OCI-LY7 (cell line): ENCODE measurements around a stretch of chr1.

DNA sequence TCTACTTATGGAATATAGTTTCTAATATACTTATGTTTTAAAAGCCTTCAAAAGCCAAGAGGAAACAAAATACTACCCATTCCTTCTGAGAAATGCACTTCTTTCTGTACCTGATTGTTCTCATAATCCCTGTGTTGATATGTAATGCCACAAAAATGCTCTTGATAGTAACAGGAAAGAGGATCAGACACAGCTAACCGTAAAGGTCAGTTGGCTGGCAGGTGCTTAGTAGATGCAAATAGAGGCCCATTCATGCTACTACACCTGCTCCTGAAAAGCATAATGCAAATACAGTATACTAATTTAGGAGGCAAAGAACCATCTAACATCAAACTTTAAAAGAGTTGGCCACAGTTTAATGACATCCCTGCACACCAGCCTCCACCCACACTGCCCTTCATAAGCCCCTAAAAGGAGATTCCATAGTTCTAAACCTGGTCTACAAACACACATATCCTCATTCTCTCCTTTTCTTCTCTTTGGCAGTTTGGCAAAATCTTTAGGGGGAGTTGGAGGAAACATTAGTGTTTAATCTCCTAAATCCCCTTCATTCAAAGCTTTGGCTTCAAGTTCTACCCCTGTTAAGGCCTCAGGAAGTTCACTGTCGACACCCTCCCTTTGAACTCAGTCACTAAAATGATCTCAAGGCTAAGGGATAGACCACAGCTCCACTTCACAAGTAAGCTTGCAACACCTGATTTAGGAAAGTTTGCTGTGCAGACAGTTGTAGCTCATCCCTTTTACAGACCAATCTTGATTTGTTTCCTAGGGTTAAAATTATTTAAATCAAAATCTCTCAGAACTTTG is 2.9 kb upstream of the CD46 start:
- PRO-cap, result bidirectional peak, plus-strand start at position 331 of the sequence, minus-strand start at position 124 of the sequence; unidirectional peak, plus-strand start at position 601 of the sequence; bidirectional peak, plus-strand start at position 631 of the sequence, minus-strand start at position 633 of the sequence
- RAMPAGE, long total RNA, result start-site peak on the plus strand centred at position 348 of the sequence, 82 bp wide, 33 and 8 reads in 2 replicates; start-site peak on the plus strand centred at position 651 of the sequence, 102 bp wide, 16 and 6 reads in 2 replicates

DNA sequence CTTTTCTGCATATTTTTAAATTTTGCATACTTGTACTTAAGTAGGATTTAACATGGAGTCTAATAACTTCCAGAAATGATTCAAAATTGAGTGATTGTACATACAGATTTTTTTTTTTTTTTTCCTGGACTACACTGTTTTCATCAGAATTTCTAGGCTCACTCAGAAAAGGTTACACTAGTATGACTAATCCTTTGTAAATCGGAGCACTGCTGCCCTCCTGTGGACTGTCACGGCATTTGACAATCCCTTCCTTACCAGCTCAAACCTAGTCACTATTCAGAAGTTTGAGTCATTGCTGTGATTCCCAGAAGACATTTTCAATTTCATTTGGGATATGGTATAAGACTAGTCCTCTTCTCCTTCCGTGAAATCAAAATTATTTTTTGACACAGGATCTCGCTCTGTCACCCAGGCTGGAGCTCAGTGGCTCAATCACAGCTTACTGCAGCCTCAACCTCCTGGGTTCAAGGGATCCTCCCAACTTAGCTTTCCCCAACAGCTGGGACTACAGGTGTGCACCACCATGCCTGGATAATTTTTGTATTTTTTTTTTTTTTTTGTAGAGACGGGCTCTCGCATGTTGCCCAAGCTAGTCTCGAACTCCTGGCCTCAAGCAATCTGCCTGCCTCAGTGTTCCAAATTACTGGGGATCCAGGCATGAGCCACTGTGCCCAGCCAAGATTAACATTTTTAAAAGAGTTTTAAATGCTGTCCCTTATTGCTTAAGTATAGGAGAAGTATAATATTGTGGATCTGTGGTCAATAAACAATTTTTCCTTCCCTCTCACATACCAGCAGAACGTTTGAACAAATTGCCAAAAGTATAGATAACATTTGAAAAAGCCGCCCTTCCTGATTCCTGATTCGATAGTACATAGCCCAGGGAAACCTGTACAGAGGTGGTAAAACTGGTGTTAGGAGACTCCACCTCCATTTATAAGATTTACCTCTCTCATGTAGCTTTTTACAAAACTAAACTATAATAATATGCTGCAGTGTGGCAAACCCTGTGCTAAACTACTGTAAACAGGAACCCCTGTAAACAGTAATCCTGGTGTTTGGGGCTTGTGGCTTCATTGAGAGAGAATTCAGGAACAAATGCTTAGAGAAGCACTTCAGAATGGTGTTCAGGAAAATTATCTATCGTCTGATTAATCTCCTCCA is 45.8 kb downstream of the CD46 start:
- PRO-cap, result no peak
- RAMPAGE, long total RNA, result no peak

- PRO-cap, result no peak
- RAMPAGE, long total RNA, result no peak
These were observed 50.0 kb downstream of the CD46 start for GRCh38 chr1:207801387-207802643.

DNA sequence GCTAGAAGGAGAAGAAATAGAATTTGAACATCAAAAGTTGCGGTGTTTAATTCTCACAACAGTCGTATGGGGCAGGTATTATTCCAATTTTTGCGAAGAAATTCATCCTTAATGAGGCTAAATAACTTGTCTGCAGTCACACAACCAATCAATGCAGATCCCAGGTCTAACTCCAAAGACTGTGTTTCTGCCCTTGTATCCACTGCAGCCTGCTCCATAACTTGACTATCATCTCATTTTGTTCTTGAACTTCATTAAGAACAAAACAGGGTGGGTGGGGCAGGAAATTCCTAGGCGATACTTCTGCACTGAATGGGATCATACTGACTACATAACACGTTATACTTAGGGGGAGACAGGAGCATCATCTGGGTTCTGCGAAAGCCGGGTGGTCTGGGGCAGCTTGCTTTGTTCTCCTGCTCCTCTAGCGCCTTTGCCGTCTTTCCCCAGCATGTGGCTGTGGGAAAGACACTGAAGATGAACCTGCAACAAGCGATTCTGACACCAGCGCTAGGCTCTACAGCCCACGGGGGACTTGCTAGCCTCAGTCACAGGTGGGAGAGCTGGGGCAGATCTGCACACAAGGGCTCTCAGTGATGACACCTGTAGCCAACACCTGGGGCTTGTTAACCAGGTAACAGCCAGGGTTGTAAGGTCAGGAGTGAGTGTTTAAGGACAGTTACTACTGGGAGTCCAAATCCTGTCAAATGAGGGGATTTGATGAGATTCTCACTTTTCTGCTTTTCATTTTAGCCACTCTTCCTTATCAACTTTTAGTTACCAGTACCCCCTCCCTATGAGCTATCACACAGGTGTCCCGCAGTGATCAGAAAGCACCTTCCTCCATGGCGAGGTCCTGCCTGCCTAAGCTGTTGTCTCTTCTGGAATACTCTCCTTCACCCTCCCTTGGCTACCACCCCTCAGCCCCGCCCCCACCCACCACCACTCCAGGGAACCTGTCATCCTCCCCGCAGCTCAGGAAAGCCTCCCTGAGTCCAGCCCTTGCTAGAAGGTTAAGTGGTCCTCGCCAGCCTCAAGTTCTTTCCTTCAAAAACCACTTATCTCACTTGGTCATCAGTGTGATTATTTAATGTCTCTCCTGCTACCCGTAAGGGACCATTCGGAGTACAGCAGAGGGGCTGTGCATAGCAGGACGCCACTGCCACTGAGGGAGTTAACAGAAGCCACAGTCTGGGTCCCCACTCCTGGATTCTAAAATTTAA is 52.0 kb downstream of the CD46 start:
- PRO-cap, result no peak
- RAMPAGE, long total RNA, result no peak

DNA sequence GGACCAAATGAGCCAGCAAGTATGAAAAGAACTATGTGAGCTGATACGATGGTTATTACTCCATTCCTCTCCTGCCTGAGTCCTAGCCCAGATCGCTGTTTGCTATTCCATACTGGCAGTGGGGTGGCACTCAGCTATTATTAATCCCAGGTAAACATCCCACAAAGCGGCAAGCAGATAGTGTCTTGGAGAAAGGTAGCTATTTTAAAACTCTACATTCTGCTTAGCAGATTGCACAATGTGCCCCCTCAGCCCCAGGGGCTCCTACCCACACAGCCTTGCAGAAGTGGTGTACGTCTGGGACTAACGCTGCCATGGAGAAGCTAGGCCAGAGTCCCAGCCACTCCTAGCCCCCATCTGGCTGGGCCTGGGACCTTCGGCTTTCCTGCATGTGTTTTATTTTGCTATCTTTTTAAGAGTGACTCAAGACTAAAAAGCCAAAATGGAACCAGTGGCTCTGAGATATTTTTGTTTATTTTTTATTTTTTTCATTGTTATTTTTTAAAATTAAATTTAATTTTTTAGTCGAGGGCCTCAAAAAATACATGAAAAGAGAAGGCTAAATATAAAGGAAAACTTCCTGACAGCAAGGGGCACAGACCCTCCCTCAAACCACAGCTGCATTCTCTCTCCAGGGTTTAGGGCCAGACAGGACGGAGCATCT is 59.1 kb downstream of the CD46 start:
- PRO-cap, result no peak
- RAMPAGE, long total RNA, result no peak

GRCh38 chr1:207825679-207826290 is 73.9 kb downstream of the CD46 start:
- PRO-cap, result bidirectional peak, plus-strand start at chr1:207825963, minus-strand start at chr1:207825846
- RAMPAGE, long total RNA, result no peak

GRCh38 chr1:207958807-207960207 is 48.4 kb upstream of the CD34 start:
- PRO-cap, result no peak
- RAMPAGE, long total RNA, result no peak

DNA sequence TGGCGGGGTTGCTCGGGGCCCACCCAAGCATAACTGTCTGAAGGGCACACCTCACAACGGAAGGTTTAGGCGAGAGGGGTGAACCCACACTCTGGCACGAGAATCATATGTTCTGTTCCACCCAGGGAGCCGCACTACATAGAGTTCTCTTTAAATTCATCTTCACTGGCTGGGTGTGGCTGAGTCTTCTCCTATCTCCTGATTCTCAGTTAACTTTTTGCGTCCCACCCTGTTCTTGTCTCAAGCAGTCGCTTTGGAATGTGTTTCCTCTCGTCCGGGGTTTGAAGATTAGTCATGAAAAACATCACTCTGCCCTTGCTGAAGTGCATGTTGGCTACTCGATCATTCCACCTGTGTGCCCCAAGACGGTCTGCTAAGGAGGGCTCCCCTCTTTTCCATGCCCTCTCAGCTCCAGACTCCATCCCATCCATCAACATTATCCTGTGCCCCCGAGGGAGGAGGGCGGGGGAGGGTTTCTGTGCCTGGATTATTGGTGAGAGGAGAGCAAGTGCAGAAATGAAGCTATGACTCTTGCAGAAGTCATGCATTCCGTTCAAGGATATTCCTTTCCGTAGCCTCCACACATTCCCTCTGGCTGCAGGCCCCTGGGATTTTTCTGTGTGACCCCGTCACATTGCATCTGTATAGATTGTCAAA is 53.5 kb upstream of the CD34 start:
- PRO-cap, result no peak
- RAMPAGE, long total RNA, result no peak

DNA sequence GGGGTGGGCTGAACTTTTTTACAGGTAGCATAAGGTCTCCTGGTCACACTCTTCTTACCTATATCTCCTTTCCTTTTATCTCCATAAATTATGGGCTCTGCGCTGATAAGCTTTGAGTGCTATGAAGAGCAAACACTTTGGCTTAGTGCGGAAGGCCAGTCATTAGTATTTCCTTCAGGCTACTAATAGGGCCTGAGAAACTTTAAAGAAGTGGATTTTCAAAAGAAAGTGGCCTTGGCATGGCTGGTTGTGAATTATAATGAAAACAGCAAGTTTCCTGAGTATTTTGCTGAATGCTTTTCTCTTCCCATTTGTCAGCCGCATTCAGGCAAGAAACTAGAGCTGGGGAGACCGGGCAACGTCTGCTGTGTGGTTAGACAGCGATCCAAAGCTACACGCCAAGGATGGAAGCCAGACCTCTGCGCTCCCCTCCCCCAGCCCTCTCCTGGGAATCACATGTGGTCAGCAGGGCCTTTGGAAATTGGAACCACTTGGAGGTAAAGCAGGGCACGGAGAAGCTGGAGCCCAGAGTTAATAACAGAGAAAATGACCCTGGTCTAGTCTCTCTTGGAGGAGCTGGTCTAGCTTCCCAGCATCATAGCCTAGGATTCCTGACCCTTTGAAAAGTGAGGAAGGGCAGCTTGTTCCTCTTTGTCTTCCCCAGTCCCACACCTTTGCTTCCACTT is 114.1 kb upstream of the CD34 start:
- PRO-cap, result no peak
- RAMPAGE, long total RNA, result no peak

DNA sequence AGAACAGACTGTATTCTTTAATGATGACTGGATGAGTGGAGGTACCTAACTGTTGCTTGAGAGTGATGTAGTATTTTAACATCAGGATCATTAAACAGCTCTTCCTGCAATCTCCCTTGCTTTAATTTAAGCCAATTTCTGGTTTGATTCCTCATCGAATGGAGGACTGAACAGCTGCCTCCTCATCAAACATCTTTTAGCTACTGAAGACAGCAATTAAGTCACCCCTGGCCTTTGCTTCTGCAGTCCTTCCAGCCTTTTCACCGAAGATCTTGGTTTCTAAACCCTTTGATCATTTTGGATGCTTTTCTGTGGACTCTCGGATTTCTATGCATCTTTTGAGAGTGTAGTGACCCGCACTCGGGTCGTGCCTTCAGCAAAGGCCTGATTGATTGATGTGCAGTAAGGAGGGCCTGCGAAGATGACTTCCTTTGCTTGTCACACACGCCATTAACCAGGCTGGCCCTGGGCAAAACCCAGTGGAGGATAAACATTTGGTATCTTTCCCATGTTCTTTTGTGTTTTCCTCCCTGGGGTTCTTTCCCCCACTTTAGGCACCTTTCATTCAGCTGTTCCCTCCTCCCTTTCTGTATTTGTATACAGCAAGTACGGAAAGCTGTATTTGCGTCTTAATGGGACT is 157.4 kb upstream of the CD34 start:
- PRO-cap, result no peak
- RAMPAGE, long total RNA, result no peak

GRCh38 chr1:208153888-208154425 is 90.2 kb downstream of the PLXNA2 start:
- PRO-cap, result no peak
- RAMPAGE, long total RNA, result no peak

GRCh38 chr1:208158731-208159116 is 85.5 kb downstream of the PLXNA2 start:
- PRO-cap, result no peak
- RAMPAGE, long total RNA, result no peak

GRCh38 chr1:208206315-208206960 is 37.7 kb downstream of the PLXNA2 start:
- PRO-cap, result no peak
- RAMPAGE, long total RNA, result no peak

DNA sequence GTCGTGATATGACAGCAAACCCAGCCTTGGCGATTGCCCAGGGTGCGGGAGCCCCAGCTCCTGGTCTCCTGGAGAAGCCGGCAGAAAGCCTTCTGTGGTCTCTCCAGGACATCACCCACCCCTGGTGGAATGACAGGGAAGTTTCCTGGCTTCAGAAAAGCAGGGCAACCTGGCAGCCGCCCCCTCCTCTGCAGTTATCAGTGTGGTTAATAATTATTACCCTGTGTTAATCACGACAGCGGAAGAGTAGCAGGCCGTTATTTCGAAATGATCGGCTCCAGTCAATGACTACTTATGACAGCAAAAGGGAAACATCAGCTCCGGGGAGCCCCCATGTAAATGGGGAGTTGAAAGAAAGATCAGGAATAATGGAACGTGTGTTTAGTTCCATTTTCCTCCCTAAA is 8.3 kb upstream of the PLXNA2 start:
- PRO-cap, result no peak
- RAMPAGE, long total RNA, result no peak

- PRO-cap, result no peak
- RAMPAGE, long total RNA, result no peak
These were observed 65.6 kb upstream of the PLXNA2 start for GRCh38 chr1:208309698-208310217.

GRCh38 chr1:209398285-209399197 is 185.0 kb upstream of the CAMK1G start:
- PRO-cap, result no peak
- RAMPAGE, long total RNA, result no peak

- PRO-cap, result no peak
- RAMPAGE, long total RNA, result no peak
These were observed 10.0 kb downstream of the LAMB3 start for GRCh38 chr1:209642293-209642649.

GRCh38 chr1:209648820-209649807 is 3.1 kb downstream of the LAMB3 start:
- PRO-cap, result no peak
- RAMPAGE, long total RNA, result no peak

DNA sequence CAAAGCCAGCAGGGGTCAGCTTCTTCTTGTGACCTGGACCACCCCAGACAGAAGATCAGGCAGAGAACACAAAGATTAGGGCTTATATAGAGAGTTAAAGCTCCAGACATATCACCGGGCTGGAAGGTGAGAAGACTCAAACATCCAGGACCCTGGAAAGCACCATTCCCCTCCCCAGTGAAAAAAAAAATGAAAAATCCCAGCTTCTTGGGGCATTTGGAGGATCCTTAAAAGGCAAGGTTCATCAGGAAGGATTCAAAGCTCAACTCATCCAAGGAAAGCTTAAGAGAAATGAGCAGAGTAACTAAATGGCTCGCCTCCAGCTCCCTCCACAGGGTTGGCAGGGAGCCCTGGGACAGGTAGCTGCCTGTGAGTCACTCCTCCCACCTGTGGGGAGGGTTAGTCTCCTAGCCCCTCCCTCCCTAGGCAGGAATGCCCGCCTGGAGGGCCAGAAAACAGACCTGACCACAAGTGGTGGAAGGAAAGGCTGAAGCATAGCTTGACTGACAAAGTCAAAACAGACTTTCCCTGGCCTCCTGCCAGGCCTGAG is 624 bp upstream of the LAMB3 start:
- PRO-cap, result no peak
- RAMPAGE, long total RNA, result no peak

DNA sequence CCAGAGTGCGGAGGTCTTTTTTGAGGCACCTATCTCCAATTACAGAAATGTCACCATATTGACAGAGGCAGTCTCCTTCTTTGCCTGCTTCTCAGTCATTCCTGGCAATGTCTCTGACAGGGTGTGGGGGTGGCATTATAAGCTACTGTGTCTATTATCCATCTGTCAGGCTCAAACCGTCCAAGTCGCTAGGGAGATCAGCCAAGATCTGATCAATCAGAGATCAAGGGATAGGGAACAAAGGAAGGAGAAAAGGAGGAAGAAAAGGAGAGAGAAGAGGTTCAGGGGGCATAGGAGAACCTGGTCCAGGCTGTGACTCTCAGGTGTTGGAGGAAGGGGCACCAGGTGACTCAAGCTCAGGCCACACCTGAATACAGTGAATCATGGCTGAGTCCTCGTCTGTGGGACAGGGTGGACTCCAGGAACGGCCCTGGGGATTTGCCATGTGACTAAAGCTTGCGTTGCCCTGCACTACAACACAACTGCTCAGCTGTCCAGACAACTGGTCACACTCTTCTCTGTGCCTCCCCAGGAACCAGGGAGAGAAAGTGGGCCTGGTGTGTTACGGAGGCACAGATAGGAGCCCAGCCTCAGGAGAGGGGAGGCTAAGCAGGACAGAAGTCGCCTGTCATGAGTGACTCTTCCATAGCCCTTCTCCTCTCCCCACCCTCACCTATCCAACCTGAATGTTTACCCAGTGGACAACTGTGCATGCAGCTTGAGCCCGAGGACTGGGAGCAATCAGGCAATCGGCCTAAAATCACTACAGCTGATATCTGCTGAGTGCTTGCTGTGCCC is 3.6 kb upstream of the LAMB3 start:
- PRO-cap, result no peak
- RAMPAGE, long total RNA, result no peak